Left common carotid artery plus branches (tissue), 1 donor: ENCODE measurements around a stretch of chr3.

DNA sequence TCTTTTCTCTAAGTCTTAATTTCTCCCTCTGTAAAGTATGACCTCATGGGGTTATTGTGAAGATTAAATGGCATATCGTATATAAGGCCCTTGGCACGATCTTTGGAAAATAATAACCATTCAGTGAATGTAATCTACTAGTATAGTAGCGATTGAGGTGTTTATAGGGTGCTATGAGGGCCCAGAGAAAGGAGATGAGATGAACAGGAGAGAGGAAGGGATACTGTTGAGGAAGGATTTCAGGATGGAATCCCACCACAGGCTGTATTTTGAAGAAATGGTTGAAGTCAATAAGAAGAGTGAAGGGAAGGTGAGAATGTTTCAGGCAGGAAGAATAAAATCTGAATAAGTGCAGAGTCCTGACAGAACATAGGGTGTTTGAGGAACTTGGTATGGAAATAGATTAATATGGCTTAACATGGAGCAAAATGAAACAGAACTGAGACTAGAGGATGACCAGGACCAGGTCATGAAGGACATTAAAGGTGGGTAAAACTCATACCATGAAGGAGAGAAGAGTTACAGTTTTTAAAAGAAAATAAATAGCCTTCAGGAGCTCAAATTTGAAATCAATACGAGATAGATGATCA lies 53.7 kb upstream of the TSEN2 start:
- PRO-cap: no peak

DNA sequence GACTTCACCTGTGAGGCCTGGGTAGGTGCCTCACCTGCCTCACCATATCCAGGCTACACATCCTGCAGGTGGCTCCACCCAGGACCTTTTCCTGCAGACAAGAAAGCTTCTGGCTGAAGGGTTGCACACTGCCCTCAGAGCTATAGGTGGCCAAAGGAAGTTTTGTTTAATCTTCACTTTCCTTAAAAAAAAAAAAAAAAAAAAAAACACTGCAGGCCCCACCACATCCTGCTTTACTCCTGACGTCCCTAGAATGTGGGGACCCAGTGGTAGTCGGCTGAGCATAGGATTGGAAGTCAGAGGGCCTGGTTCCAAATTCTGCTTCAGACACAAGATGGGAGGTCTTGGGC lies 2.8 kb downstream of the MKRN2OS start:
- PRO-cap: no peak

DNA sequence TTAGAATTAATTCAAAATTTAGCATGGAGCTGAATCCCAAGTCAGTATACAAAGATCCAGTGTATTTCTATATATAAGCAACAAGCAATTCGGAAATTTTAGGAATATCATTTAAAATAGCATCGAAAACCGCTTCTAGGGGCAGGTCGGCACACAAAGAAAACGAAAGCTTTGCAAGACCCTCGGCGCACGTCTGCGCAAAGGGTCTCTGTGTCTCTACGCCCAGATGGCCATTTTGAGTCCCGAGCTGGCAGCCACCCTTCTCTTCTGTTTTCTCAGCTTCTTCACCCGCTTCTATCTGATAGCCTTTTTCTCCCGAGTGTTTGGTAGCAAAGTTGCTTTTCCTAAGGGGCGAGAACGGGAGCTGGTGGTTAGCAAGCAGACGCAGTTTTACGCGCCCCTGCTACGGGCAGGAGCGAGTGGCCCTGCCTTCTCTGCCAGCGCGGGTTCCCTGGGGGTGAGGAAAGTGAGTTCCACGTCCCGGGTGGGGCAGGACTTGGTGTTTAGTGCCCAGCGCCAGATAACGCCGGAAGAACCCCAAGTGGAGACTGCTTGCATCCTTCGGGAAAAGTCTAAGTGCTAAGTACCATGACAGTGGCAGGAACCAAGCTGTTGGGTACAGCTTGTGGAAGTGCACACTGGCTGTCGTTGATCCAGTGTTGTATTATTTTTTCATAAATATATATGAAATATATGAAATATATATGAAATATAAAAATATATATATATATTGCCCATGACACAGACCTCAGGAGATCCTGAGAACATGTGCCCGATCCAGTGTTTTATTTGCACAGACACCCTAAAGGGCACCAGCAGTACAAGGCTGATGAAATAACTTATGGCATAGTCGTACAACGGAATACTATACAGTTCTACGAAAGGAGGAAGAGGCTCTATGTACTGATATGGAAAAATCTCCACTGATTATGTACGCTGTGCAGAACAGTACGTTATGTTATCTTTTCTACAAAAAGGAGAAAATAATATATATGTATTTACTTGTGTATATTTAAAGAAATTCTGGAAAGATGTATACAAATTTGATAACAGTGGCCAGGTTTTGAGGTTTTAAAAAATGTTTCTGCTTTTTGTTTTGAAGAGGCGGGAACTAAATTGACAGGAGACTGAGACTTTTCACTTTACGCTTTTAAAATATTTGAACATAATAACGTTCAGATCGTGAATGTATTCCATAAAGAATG lies 2.7 kb upstream of the MKRN2 start:
- PRO-cap: no peak

DNA sequence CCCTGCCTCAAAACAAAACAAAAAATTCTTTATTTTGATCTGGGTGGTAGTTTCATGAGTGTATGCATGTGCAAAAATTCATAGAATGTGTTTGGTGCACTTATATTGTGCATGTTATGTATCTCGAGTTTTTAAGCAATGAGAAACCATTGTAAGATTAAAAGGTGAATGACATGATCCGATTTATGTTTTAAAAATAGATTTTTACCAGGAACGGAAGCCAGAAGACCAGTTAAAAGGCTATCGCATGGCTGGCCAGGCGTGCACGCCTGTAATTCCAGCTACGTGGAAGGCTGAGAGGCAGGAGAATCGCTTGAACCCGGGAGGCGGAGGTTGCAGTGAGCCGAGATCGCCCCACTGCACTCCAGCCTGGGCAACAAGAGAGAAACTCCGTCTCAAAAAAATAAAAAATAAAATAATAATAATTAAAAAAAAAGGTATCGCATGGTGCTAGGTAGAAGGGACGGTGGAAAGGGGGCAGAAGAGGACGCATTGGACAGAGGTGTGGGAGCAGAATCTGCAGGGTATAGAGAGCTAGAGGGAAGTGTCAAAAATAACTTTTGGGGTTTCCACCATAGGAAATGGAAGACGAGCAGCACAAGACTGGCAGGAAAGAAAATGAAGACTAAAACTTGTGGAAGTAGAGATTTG lies 807 bp upstream of the MKRN2 start:
- PRO-cap: no peak

DNA sequence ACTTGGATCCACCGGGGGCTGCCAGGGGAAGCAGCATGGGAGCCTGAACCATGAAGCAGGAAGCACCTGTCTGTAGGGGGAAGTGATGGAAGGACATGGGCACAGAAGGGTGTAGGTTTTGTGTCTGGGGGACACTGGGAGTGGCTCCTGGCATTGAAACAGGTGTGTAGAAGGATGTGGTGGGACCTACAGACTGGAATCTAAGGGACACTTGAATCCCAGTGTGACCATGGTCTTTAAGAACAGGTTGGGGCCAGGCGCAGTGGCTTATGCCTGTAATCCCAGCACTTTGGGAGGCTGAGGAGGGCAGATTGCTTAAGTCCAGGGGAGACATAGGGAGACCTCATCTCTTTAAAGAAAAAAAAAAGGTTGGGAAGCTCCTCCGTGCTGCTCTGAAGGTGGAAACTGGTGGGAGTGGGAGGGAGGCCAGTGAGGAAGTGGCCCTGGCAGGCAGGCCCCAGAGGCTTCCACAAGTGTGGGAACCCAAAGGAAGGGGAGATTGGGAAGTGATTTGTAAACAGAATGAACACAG lies 22.7 kb downstream of the MKRN2 start:
- PRO-cap: no peak

DNA sequence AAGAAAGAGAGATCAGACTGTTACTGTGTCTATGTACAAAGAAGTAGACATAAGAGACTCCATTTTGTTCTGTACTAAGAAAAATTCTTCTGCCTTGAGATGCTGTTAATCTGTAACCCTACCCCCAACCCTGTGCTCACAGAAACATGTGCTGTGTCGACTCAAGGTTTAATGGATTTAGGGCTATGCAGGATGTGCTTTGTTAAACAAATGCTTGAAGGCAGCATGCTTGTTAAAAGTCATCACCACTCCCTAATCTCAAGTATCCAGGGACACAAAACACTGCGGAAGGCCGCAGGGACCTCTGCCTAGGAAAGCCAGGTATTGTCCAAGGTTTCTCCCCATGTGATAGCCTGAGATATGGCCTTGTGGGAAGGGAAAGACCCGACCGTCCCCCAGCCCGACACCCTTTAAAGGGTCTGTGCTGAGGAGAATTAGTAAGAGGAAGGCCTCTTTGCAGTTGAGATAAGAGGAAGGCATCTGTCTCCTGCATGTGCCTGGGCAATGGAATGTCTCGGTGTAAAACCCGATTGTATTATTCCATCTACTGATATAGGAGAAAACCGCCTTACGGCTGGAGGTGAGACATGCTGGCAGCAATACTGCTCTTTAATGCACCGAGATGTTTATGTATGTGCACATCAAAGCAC lies 10.3 kb upstream of the RAF1 start:
- PRO-cap: no peak

DNA sequence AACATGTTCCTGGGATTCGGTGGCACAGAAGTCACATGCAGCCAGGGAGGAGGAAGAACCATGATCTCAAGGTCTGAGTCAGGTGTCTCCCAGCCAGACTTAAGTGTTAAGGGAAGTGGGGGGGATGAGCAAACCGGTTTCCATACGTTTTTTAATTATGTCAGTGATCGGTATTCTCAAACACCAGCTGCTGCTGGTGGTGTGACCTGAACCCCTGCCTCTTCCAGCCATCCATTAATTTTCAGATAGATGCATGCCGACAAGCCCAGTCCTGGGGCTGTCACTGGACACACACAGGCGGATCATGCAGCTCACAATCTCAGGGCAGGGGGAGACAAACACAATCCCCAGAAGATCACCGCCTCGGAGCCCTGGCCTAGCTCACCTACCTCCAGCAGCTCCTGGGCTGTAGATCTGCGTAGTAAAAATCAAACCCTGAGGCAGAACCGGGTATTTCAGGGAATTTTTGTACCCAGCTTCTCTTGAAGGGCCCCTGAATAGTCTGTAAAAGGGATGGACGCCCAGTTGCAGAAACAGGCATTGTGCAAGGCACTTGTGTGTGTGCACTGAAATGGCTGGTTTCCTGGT lies 54.7 kb upstream of the RPL32 start:
- PRO-cap: no peak

DNA sequence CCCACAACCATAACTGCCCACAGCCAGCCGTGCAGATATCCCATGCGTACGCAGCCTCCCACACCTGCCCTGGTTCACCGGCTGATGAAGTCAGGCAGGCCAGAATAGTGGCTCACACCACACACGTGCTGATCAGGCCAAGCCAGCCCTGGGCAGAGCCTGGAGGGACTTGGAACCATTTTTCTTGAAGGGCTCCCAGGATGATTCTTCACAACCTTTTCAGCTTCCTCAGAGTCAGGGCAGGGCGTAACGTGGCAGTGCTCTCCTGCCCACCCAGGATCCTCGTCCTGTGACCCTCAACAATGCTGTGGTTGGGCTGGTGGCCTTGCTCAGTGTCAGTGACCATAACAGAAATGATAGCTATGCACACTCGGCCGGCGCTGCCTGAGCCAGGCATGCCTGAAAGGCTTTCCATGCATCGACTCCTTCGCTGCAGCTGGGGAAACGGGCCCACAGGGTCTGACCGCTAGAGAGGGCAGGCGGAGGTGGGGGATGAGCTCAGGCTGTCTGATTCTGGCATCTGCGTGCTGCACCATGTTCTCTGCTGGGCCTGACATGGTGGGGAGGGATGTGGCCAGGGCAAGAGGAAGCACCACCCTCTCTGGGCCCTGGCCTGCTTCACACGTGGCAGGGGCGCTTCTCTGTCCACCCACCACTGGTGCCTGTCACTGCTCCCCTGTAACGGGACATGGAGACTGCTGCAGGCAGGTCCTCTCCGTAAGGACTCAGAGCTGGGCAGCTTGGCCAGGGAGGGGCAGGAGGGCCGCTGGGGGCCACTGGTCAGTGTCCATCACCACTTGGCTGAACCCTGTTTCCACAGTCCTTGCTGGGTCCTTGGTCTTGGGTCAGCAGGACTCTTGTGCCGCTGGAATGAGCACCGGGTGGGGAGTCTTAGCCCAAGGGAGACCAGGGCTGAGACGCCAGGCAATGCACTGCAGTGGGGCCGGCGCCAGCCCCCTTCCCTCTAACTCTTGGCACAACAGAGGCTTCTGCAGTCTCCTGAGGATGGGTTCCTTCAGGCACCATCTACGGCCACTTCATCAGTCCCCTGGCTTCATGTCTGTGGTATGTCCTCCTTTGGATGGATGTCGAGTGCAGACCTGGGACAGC lies 64.1 kb upstream of the RPL32 start:
- PRO-cap: no peak

GRCh38 chr3:12961475-12962145 lies 111.6 kb downstream of the IQSEC1 start:
- PRO-cap: no peak

- PRO-cap: no peak
Measured at GRCh38 chr3:12970385-12971102, 102.7 kb downstream of the IQSEC1 start.

GRCh38 chr3:13013187-13013863 lies 59.9 kb downstream of the IQSEC1 start:
- PRO-cap: no peak

DNA sequence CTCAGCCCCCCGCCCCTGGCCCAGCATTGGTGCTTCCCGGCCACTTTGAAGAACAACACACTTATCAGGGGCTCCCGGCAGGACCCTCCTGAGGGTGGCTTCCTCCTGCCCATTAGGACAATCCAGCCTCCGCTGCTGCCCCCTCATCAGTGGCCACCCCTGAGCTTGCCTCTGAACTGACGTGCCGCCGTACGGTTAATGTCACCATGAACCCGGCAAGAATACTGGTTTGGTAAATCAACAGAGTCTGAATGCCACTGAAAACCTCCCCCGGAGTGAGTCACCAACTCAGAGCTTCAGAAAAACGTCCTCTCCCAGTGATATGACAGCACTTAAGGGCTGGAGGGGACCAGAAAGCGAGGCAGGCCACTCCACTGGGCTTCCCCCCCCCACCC lies 142.3 kb downstream of the NUP210 start:
- PRO-cap: no peak

DNA sequence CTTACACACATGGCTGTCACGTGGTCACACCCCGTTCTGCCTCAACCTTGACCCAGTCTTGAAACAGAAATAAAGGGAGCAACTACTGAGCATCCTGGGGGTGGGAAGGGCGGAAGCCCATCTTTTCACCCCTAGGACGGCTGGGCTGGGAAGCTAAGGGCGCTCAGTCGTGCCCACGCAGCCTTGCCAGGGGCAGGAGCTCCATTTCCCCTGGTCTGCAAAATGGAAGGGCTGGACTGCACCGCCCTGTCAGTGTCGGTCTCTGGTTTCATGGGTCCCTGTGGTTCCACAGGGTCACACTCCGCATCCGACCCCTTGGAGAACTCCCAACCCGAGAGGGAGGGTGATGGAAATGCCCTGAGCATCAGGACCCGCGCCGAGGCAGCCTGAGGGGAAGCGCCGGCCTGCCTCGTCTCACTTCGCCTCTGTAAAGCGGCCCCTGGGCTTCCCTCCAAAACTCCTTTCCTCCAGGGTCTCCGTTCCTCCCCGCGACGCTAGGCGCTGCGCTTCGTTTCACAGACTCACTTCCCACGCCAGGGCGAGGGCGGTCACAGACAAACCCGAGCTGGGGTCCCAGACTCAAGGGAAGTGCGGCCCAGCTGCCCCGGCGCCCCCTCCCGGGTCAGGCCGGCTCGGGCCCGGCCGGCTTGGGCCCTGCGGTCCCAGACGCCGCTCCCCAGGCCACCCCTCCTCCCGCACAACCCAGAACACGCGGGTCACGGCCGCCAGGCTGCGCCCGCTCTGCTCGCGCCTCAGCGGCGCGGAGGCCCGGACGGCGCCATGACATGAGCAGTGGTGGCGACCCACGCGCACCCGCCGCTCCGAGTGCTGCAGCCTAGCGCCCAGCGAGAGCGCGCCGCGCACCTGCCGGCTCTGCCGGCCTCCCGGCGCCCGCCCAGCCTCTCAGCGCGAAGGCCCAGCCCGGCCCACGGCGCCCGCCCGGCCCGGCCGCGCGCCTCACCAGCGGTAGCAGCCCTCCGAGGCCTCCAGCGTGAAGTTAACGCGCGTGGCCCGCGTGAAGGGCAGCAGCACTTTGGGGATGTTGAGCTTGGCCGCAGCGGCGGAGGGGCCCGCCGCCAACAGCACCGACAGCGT lies 676 bp downstream of the NUP210 start:
- PRO-cap: no peak

DNA sequence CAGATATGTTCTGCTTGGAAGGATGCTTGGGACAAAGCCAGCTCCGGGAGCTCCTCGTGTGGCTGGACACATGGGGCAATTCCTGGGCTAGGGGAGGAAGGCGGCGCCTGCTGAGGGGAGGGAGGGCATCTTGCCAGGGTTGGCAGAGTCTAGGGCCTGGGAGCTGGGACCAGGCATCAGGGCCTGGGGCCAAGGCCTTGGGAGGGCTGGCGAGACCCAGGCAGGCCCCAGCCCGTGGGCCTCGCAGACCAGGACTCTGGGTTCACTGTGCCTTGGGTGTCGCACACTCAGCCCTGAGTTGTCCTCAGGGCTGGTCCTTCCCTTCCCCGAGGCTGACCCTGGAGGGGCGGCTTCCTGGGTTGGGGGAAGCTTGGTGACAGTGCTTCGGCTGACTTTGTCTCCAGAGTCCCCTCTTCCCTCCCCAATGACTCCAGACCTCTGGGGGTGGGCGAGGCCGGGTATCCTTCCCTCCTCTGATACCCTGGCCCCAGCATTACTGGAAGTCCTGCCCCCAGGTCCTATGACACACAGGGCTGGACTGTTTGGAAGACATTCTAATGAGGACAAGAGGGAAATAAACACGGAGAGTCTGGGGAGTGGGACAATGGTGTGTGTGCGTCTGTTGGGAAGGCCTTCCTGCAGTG lies 30.1 kb upstream of the FBLN2 start:
- PRO-cap: no peak

- PRO-cap: unidirectional peak, plus-strand start at chr3:13895585; unidirectional peak, plus-strand start at chr3:13895678
Measured at GRCh38 chr3:13895208-13896405, 15.7 kb upstream of the WNT7A start.

GRCh38 chr3:13932661-13933366 lies 52.9 kb upstream of the WNT7A start:
- PRO-cap: no peak

GRCh38 chr3:14130129-14130599 lies 5.3 kb downstream of the TMEM43 start:
- PRO-cap: no peak

DNA sequence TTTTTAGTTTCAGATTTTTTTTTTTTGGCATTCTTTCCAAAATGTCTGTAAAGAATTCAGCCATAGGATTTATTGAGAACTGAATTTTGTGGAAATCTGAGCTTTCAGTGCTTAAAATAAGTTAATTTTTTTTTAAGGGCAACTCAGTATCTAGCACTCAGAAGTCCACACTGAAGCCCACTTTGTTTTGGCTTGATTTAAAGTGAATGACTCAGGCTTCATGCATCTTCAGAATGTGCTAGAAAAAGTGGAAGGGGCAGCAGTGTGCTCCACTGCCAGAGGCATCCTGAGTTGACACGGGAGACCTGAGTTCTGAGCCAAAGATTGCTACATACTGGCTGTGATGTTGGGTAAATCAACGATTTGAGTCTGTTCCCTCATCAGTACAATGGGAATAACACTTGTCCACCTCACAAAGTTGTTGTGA lies 18.9 kb downstream of the TMEM43 start:
- PRO-cap: no peak

GRCh38 chr3:14202198-14202833 lies 23.7 kb downstream of the LSM3 start:
- PRO-cap: no peak

GRCh38 chr3:14457913-14458462 lies 55.6 kb downstream of the SLC6A6 start:
- PRO-cap: no peak